H7 (cell line): ENCODE measurements around a stretch of chr20.

GRCh38 chr20:56483890-56484425 lies 15.5 kb downstream of the RTF2 start:
- RAMPAGE, long total RNA, result no peak

- RAMPAGE, long total RNA, result no peak
These were observed 180.7 kb downstream of the TFAP2C start for GRCh38 chr20:56809420-56810607.

DNA sequence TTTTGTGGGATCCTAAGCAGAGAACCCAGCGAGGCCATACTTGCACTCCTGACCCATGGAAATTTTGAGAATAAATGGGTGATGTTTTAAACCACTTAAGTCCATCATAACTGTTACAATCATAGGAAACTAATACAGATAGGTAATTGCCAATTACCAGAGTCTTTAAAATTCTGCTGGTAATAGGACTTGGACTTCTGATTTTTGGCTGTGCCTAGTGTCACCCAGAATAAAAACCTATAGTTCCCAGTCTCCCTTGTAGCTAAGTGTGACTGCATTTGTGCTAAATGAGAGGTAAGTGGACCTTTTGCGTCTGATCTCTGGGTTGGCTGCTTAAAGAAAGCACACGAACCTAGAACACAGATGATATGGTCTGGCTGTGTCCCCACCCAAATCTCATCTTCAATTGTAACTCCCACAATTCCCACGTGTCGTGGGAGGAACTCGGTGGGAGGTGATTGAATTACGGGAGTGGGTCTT lies 102.9 kb downstream of the BMP7 start:
- RAMPAGE, long total RNA, result no peak

GRCh38 chr20:57168030-57168876 lies 98.2 kb downstream of the BMP7 start:
- RAMPAGE, long total RNA, result no peak

DNA sequence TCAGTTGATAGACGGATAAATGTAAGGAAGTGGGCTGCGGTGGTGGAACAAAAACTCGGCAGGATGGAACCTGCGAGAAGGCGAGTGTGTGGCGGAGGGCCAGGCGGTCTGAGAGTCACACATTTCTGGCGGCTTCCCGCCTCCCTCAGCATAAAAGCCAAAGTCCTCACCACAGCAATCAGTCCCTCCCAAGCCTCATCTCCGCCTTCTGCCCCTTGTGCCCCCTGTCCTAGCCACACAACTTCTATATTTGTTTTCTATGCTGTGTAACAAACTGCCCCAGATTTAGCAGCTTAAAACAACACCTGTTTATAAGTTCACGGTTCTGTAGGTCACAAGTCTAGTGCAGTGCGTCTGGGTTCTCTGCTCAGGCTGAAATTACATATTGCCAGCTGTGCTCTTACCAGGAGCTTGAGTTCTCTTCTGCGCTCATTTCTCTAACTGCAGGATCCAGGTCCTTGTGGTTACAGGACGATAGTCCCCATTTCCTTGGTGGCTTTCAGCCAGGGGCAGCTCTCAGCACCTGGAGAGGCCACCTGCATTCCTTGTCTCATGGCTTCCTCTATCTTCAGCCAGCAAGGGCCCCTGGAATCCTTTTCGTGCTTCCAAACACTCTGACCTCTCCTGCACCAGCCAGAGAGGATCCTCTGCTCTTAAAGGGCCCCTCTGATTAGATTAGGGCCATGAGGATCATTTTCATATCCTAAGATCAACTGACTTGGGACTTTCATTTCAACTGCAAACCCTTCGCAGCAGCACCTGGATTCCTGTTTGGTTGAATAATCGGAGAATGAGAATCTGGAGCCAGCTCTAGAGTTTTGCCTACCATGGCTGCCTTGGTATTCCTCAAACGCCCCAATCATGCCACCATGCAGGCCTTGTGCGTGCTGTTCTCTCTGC lies 11.6 kb upstream of the SPO11 start:
- RAMPAGE, long total RNA, result no peak

GRCh38 chr20:57392255-57393471 lies 1.5 kb downstream of the RBM38 start:
- RAMPAGE, long total RNA, result no peak

DNA sequence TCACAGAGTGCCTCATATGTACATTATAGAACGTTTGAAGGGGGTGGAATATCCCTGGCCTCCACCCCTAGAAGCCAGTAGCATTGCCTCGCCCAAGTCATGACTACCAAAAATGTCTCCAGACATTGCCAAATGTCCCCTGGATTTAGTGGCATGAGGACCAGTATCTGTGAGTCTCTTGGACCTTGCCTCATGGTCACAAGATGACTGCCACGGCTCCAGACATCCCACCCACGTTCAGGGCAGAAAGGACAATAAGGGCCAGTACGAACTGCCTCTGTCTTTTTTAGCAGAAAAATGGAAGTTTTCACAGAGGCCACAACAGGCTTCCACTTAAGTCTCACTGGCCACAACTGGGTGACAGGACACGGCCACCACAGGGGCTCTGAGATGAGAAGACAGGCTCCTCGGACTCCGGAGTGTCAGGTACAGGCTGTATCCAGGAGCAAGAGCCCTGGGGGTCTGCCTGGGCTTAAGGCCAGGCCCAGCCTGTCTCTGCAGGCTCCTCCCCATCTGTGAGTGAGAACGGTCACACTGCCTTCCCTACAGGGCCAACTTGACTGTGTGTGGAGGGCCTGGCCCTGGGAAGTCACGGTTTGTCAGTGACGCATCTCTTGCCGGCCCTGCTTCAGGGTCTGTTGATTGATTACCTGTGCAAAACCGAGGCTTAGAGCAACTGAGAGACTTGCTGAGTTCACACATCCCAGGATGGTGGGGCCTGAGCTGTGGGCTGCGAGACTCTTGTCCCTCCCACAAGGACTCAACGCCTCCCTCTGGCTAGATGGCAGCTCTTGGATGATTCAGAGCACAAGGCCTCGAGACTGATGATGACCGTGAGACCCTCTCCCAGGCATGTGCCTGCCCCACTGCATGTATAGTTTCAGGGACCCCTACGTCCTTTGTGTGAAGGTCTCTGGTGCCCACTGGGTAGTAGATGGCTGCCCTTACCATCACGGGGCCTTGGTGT lies 5.7 kb downstream of the RBM38 start:
- RAMPAGE, long total RNA, result no peak

DNA sequence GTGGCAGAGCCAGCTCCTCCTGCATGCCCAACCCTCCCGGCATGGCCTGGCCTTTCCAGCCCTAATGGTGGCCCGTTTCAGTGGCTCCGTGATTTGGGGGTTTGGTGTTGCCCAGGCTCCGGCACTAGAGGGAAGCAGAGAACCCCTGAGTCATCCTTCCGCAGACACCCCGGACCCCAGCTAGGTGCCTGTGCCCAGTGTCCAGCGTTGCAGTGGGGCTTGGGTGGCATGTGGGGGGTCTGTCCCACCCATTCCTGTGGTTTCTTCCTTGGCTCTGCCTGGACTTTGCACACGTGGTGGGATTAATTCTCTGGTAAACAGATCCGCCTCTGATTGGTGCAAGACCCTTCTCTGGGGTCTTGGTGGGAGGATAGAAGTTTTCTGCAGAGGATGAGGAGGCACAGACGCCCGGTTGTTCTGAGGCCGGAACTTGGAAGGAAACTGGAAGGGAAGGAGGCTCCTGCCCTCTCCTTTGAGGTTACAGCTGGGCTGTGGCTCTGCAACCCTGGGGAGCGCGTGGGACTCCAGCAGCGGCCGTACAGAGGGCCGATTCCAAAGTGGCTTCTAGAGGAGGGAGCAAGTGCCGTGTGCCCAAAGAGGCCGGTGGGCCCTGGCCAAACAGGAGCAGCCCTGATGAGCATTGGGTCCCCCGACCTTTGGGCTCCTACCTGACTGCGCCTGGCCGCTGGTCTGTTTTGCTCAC lies 9.4 kb downstream of the RBM38 start:
- RAMPAGE, long total RNA, result no peak

- RAMPAGE, long total RNA, result no peak
These were observed 1.2 kb downstream of the CTCFL start for GRCh38 chr20:57523732-57524235.

DNA sequence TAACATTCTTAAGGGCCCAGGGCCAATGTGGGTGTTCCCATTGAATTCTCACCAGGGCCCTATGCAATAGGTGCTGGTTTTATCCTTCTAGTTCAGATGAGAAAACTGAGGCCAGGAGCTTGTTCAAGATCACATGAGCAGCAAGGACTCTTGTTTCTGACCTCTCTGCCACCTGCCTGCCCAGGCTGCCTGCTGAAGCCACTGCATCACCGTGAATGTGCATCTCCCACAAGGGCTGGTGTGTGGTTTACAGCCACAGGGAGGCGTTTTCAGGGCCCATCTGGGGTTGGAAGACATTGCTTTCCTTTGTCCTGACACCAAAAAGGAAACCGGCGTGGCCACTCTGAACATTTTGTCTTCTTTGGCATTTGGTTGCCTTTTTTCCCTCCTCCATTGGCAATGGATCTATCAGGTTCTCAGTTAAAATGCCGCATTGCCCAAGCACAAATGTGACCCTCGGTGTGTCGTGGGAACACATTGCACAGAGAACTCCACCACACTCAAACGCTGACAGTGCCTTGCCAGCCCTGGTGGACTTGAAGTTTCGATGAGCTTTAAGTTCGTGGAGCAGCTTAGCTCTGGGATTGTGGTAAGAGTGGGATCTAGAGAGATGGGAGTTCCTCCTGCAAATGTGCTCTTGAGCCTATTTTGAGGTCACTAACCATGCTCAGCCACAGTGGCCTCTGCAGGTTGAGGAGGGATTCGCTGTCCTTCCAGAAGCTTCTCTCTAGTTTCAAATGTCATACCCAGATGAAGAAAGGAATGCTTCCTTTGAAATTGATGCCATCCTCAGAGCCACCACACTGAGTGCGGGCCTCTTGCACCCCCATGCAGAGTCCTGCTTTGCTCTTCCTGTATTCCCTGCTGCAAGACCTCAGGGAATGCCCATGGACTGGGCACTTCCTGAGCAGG lies 14.9 kb upstream of the PCK1 start:
- RAMPAGE, long total RNA, result no peak

GRCh38 chr20:57567158-57567838 lies 6.4 kb downstream of the PCK1 start:
- RAMPAGE, long total RNA, result no peak

GRCh38 chr20:57657333-57658314 lies 37.4 kb upstream of the ZBP1 start:
- RAMPAGE, long total RNA, result no peak

GRCh38 chr20:57686080-57686997 lies 23.5 kb downstream of the PMEPA1 start:
- RAMPAGE, long total RNA, result no peak

- RAMPAGE, long total RNA, result no peak
These were observed 22.7 kb downstream of the PMEPA1 start for GRCh38 chr20:57687097-57687624.

DNA sequence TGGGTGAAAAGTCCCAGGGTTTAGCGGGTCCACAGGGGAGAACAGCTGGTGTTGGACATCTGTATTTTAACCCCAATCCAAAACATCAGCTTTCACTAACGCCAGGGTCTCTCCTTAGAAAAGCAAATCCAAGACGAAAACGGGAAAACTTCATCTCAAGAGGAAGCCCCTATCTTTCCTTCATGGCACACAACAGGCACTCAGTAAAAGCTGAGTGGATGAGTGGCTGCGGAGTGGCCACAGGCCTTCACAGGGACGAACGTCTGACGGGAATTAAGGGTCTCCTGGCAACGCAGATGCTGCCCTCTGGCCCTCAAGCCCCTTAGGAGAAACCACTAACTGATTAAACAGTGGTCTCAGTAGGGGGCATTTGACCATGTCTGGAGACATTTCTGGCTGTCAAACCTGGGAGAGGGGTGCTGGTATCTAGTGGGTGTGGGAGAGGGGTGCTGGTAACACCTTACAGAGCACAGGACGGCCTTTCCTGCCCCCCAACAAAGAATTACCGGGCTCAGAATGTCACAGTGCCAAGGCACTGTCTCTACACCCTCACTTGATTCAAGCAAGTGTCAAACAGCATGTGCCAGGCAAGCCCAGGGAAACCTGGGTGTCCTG lies 4.3 kb downstream of the PMEPA1 start:
- RAMPAGE, long total RNA, result no peak

GRCh38 chr20:57802308-57802507 lies 92.4 kb upstream of the PMEPA1 start:
- RAMPAGE, long total RNA, result no peak

DNA sequence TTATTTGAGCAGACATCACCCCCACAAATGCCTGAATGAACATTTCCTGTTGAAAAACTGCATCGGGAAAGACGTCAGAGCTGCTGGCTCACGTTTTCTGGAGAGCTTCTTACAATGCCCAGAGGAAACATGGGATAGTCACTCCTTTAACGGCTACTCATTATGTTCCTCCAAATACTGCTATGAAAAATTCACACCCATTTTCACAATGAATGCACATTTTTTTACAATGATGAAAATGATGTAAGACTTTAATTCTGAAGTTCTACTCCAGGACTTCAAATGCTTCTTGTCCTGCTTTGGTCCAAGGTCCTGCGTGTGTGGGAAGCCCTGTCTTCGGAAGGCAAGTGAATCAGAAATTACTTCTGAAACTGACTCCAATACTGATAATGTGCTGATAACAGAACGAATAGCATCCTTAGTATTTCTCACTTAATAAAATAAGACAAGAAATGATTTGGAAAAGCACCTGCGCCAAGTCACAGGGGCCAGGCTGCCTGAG lies 160.2 kb upstream of the C20orf85 start:
- RAMPAGE, long total RNA, result no peak

DNA sequence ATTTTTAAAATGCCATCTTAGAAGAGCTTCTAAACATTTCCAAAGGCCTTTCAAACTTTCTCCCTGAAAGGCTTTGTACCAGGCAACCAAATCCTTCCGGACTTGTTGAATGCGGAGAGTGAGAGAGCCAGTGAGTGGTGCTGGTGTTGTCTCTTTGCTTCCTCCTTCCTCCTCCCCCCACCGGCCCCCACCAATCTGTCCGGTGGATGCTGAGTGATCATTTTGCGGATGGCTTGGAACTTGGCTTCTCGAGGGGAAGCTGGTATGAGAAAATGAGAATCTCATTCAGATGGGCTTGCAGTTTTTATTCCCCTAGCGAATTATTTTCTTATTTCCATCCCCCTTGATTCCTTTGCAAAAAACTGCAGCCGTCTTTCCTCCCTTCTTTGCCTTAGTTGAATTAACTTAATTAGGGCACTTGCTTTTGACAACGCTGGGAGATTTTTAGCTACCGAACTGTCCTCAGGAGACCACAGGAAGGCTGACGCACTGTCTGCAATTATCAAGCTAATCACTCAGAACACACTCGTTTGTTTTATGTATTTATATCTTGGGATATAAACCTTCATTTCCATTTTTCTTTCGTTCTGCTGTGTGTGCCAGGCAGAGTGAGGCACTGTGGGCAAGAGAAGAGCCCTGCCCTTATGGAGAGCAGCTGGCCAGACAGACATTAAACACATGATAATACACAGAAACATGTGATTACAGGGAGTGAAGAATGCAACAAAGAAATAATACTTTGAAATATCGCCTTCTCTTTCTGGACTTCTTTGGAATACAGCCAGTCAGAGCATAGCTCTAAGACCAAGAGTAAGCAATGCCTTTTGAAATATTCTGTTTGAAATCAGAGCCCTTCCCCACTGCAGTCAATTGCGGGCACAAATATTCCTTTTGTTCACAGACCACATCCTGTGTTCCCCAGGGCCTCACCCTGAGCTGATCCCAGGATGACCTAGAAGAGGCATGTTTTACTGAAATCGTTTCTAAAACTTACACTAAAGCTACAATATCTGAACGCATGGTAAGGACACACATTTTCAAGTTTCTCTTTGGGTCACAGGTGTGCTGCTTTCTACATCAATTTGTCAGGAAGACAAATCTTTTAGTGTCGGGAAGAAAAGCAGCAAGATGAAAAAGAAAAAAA lies 19.2 kb upstream of the C20orf85 start:
- RAMPAGE, long total RNA, result no peak

GRCh38 chr20:58173838-58174497 lies 23.3 kb downstream of the C20orf85 start:
- RAMPAGE, long total RNA, result no peak

GRCh38 chr20:58232561-58233170 lies 4.2 kb upstream of the ANKRD60 start:
- RAMPAGE, long total RNA, result no peak